Glomerular endothelial cell (primary cell): ENCODE measurements around a stretch of chr14.

DNA sequence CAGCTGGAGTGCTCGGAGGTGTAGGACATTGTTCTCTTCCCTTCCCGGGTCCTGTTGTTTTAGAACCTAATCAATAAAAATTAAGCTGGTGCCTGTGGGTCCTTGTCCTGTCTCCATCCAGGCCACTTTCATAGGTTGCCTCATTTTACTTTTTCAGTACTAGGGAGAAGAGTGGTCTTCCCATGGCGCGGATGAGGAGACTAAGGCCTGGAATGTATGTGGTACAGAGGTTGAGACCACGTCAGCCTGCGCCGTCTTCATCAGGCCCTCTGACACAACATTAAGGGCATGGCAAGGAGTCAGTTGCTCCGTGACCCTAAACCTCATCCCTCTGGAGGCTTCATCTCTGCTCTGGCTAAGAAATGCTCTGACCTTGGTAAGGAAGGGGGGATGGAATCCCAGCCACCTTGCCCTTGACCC, 4.0 kb downstream of the ASB2 start:
- RAMPAGE, long total RNA: no peak

GRCh38 chr14:93976951-93977547, 679 bp upstream of the ASB2 start:
- RAMPAGE, long total RNA: no peak

DNA sequence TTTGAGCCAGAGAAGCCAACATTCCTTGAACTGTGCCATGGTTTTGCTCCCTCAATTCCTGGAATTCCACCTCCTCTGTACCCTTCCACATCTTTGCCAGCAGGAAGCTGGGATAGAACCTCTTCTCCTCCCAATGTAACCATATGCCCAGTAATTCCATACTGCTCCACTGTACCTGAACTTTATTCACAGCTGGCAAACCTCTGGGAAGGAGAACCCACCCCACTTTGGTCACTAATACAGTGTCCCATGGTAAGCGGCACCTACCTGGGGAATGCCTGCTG, 26.8 kb downstream of the DDX24 start:
- RAMPAGE, long total RNA: no peak

- RAMPAGE, long total RNA: no peak
These were observed 26.0 kb downstream of the DDX24 start for GRCh38 chr14:94054719-94055759.

- RAMPAGE, long total RNA: no peak
These were observed 15.8 kb upstream of the PPP4R4 start for GRCh38 chr14:94158276-94158841.

GRCh38 chr14:94380534-94381398, 7.6 kb downstream of the SERPINA1 start:
- RAMPAGE, long total RNA: no peak

GRCh38 chr14:94393805-94394384, 5.5 kb upstream of the SERPINA1 start:
- RAMPAGE, long total RNA: no peak

DNA sequence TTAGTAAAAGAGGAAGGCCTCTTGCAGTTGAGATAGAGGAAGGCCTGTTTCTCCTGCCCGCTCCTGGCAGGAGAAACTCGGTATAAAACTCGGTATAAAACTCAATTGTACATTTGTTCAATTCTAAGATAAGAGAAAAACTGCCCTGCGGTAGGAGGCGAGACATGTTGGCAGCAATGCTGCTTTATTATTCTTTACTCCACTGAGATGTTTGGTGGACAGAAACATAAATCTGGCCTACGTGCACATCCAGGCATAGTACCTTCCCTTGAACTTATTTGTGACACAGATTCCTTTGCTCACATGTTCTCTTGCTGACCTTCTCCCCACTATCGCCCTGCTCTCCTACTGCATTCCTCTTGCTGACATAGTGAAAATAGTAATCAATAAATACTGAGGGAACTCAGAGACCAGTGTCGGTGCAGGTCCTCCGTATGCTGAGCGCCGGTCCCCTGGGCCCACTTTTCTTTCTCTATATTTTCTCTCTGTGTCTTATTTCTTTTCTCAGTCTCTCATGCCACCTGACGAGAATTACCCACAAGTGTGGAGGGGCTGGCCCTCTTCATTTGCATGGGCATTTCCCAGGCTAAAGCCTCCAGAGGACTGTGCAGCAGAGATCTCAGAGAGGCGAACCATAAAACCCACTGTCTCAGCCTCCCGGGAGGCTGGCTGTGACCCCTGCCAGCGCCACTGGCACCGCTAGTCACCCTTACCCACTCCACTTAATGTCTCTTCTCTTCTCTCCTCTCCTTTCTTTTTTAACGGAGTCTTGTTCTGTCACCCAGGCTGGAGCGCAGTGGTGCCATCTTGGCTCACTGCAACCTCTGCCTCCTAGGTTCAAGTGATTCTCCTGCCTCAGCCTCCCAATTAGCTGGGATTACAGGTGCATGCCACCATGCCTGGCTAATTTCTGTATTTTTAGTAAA, 6.9 kb upstream of the SERPINA9 start:
- RAMPAGE, long total RNA: no peak

DNA sequence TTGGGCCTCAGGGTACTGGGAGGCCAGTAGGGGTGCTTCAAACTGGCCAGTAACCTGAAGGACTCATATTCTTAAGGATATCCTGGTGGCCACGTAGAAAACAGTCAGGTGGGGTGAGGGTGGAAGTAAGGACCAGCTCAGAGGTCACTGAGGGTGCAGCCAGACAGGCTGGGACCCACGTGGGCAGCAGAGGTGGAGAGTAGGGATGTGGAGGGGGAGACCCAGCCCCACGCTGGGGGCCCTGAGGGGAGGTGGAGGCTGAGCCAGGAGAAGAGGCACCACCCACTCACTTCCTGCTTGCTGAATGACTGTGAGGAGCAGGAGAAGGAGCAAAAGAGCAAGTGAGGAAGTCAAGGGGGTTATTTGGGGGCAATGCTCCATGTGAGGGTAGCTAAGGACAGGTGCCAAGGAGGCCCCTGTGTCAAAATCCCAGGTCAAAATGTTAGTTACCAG, 12.5 kb upstream of the SERPINA3 start:
- RAMPAGE, long total RNA: no peak

DNA sequence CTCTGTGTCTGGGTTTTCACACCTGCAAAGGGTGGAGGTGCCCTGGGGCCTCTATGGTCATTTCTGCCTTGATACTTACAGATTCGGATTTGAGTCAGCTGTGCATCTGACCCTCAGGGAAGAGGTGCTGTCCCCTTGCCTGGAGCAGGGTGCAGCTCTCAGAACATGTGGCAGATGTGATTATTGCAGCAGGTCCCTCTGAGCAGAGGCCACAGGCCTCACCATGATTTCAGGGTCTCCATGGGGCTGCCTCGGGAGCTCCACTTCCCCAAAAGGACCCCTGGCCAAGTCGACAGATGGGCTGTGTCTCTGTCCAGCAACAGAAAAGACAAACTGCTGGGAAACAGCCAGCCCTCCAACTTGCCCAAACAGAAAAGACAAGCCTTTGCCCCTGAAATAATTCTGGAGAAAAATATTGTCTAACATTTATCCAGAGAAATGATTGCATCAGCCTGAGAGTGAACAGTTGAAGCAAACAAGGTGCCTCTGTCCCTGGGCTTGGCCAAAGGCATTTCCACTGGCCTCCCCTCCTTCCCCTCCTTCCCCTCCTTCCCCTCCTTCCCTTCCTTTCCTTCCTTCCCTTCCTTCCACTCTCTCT, 543 bp downstream of the SERPINA3 start:
- RAMPAGE, long total RNA: no peak

GRCh38 chr14:94936388-94936937, 166.6 kb upstream of the GSC start:
- RAMPAGE, long total RNA: no peak

DNA sequence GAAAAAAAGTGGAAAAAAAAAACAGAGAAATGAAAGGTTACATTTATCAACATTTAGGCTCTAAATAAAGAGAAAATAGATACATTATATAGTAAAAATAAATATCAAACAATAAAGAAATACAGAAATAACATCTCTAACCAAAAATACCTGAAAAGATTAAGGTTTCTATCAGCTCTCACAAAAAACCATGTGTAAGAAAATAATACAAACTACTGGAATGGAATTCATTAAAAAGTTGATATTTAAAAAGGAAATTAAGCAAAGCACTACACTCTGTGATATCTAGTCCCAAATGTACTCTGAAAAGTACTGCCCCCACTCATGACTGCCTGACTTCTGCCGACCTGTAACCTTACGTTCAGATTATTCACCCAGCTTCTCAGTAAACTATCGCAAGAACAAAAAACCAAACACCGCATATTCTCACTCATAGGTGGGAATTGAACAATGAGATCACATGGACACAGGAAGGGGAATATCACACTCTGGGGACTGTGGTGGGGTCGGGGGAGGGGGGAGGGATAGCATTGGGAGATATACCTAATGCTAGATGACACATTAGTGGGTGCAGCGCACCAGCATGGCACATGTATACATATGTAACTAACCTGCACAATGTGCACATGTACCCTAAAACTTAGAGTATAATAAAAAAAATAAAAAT, 18.9 kb downstream of the DICER1 start:
- RAMPAGE, long total RNA: no peak

DNA sequence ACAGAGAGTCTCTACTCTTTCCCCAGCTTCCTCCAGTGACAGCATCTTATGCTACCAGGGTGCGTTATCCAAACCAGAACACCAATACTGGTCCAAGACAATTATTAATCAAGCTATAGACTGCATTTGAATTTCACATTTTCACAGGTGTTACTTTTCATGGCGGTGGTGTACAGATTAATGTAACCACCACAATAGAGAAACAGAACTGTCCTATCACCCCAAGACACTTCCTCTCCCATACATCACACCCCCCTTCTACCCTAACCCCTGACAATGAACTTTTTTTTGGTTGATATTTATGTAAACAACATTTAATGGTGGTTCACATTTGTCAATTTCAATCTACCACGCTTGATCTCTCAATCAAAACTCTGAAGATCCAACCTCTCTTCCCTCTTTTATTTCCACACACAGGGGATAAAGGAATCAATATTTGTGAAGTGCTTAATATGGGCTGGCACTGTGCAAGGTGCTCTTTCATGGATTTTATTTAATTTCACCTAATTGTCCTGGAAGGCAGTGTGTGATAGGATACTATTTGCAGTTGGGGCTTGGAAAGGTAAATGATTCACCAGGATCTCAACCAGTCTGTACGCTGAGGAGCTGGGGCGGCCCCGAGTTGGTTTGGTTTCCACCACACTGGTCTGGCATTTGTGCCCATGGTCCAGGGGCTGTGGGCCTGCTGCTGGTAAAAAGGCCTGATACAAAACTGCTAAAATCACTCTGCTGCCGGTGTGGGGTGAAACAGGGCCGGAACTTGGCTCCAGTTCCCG, 54.6 kb upstream of the DICER1 start:
- RAMPAGE, long total RNA: no peak

DNA sequence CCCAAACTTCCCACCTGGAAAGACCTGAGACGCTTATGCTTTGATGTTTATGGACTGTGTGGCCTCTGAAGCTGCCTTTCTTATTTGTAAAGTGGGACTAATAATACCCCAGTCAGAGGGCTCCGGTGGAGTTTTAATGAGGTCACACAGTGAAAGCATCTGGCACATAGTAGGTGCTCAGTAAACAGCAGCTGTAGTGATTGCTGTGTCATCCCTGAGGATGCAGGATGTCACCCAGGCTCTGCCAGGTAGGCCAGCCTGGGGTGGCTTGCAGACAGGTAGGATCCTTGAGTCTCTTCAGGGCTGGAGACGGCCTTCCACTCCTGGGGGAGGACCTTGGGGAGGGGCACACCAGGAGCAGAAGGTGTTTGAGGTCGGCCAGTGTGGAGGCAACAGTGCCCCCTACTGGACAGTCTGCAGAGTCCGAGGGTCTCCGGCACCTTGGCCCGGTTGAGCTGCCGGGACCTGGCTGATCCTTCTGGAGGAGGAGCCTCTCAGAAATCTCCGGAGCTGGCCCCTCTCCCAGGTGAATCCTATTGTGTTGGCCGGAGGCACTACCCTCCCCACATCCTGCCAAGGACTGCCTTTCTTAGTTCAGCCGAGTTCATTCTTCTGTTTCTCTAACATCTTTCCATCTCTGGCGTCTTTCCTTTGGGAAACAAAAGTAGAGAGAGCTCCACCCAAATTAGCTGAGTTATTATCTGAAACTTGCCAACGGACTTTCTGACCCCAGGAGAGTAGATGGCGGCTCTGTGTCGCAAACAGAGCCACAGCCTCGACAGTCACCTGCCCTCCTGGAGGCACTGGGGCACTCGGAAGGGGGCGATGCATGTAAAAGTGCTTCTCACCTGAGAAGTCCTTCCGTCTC, 41.8 kb upstream of the CLMN start:
- RAMPAGE, long total RNA: no peak

DNA sequence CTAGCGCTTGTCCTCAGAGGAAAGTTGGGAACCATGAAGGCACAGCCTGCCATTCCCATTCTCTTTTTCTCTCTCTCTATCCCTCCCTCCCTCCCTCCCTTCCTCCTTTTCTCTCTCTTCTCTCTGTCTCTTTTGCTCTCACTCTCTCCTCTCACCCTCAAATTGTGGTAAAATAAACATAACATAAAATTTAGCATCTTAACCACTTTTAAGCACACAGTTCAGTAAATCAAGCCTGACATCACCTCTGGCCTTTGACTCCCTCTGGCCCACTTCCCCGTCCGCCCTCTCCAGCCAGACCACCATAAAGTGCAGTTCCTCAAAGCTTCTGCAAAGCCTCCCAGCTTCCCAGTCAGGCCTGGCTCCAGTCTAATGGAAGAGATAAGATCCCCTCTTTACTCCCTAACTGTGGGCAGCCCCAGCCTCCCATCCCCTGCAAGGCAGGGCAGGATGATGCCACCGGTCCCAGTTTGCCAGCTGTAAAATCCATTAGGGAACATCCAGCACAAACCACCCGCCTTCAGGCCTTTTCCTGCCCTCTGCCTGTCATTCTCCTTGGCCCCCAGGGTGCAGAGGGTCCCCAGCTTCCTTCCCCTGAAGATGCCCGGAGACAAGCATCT, 93.5 kb upstream of the CLMN start:
- RAMPAGE, long total RNA: no peak

DNA sequence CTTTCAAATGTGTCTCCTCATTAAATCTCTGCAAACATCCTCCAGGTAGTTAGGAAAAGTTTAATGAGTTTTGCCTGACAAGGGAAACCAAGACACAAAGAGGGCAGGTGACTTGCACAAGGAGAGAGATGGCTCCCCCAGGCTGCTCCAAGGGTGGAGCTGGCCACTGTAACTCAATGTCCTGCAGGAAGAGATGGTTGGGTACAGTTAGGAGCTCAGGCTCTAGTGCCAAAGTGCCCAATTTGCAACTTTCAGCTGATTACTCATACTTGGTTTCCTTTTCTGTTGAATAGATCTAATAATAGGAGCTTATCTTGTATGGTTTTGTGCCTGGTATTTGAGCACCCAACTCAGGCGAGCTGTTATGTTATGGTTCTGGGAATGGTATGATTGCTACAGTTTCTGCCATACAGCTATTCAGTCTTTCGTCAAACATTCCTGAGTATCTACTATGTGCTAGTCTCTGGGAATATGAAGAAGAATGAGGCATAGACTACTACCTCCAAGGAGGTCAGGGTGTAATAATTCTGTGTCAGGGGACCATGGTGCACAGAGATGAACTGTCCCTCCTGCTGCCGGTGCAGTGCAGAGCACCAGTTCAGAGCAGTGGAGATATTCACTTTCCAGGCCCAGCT, 1.9 kb upstream of the SYNE3 start:
- RAMPAGE, long total RNA: no peak

- RAMPAGE, long total RNA: no peak
These were observed 11.6 kb downstream of the TCL1B start for GRCh38 chr14:95697767-95698329.

GRCh38 chr14:95715231-95715624, 1.3 kb upstream of the TCL1A start:
- RAMPAGE, long total RNA: no peak

DNA sequence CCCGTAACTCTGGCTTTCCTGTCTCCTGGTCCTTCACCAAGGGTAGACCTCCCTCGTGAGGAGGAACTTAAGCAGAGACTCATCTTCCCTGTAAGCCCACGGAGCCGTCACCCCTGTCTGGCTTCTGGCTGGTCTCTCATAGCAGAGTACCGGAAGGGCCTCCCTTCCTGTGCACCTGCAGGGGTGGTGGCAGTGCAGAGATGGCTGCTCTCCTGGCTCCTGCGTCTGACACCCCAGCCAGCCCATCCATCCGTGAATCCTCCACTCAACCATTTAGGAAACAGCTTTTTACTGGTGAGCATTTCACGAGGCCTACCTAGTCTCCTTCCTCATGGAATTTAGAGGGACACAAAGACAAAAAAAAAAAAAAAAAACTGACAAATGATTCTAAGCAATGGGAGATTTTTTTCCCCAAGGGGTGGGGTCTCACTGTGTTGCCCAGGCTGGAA, 149.5 kb upstream of the C14orf132 start:
- RAMPAGE, long total RNA: no peak

GRCh38 chr14:96032096-96032380, 7.1 kb upstream of the C14orf132 start:
- RAMPAGE, long total RNA: no peak